Cardiac atrium fibroblast (primary cell): ENCODE data around the gene WDTC1.

DNA sequence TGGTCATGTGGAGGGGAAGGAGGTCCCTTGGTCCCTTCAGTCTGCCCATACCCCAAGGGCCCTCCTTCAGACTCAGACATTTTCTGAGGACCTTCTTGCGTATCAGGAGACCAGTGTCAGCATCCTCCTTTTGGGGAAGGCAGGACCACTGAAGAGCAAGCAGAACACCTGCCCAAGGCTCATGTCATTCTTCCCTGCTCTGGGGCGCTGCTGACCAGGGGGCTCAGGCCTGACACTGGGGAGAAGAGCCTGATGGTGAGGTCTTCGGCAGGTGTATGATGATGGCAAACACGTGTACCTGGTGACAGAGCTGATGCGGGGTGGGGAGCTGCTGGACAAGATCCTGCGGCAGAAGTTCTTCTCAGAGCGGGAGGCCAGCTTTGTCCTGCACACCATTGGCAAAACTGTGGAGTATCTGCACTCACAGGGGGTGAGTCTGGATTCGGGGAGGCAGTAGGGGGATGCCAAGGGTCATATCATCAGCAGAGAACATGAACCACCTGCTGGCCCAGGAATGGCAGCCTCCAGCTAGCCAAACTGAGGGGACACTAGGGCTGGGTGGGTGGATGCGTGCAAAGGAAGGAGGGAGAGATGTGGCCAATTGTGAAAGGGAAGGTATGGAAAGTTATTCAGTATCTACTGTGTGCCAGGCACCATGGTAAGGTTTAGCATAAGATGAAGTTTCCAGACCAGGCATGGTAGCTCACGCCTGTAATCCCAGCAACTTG lies 31.8 kb downstream of the RPS6KA1 start:
- RAMPAGE, long total RNA: no peak

DNA sequence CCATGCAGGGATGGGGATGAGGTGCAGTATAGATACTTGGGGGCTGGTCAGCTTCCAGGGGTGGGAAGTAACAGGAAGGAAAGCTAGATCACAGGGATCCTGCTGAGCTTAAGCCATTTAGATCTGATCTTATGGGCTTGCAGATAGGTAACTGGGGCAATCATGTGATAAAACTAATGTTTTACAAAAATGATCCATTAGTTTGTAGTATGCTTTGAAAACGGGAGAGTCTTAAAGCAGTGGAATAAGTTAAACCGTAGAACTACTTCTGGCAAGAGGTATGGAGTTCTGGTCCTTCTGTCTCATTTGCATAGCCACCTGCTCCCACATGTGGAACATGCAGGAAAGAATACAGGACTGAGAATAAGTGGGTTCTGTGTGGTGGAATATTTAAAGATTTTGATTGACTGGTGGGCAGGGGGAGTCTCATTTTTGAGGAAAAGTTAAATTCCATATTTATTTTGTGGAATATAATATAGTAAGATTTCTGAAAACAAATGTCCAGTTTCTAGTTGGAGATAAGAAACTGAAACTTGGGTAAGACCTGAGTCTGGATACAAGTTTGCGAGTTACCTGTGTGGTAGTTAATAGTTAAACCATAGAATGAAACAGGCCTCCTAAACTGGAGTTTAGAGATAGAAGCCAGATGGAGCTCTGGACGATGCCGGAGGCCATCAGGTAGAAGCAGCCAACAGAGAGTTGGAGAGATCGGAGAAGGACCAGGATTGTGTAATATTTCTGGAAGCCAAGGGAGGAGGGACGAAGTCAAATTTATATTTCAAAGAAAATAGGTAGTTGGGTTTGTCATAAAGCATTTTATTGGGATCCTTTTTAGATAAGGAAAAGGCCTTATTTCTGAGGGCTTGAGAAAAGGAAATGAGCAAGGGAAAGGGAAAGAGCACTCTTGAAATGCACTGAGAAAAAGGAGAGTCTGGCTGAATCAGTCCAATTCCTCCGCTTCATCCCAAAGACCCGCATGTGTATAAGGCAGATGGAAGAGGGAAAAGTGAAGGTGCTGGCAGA lies 45.0 kb downstream of the ARID1A start:
- RAMPAGE, long total RNA: no peak

- RAMPAGE, long total RNA: no peak
These were observed 35.4 kb upstream of the PIGV start for GRCh38 chr1:26752164-26752951.

DNA sequence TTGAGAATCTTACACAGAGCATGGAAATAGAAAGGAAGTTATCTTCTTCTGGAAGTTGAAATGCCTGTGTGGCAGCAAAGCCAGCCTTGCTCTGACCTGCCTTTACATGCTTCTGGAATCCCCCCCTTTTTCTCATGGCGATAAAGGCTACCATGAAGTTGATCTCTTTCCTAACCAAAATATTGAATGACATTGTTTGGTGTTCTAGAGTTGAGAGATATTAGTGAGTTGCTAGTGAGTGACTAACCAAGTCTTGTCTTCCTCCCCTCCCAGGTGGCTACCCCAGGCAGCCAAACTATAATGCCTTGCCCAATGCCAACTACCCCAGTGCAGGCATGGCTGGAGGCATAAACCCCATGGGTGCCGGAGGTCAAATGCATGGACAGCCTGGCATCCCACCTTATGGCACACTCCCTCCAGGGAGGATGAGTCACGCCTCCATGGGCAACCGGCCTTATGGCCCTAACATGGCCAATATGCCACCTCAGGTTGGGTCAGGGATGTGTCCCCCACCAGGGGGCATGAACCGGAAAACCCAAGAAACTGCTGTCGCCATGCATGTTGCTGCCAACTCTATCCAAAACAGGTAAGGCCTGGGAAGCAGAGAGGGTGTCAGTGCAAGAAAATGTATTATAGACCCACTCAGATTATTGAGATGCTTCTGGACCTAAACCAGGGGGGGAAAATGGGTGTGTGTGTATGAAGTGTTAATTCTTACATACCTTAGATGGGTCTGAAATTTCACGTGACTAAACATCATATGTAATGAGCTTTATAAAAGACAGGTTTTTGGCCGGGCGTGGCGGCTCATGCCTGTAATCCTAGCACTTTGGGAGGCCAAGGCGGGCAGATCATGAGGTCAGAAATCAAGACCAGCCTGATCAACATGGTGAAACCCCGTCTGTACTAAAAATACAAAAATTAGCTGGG lies 24.8 kb upstream of the PIGV start:
- RAMPAGE, long total RNA: no peak

GRCh38 chr1:26827682-26828293 lies 1.3 kb downstream of the ZDHHC18 start:
- RAMPAGE, long total RNA: no peak

GRCh38 chr1:26850143-26850837 lies 12.7 kb upstream of the SFN start:
- RAMPAGE, long total RNA: no peak

DNA sequence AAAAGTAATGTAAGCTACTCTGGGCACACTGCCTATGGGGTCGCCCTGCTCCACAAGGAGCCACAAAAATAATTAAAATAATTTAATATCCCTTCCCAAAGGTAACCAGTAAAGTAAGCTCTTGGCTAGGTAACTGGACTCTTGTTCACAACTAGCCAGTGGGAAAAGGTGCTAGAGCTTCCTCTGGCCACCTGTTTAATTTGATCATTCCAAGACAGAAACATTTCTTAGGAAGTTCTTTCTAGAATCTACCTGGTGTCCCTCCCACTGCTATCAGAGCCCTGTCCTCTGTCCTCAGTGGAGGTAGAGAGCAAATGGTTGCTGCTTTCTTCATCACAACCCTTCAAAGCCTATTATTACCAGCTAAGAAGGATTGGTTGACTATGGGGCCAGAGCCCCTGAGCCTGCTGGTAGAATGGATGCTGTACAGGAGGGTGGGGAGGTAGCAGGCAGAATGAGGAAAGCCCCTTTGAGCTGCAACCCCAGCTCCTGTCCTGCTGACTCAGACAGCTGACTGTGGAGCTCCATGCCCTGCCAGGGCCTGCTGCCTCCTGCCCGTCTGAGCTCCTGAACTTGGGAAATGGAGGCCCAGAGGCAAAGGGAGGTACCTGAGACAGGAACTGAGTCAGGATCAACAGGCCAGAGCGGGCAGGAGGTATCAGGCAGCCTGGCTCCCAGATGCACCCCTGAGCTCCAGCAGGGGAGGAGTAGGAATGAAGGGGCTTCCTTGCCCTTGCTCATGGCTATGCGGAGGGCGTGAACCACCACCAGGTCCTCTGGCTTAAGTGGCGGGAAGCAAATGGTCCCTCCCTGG lies 4.2 kb upstream of the SFN start:
- RAMPAGE, long total RNA: no peak

GRCh38 chr1:26861623-26862130 lies 1.3 kb upstream of the SFN start:
- RAMPAGE, long total RNA: no peak

GRCh38 chr1:26894128-26894614 lies 4.1 kb upstream of the GPN2 start:
- RAMPAGE, long total RNA: no peak

DNA sequence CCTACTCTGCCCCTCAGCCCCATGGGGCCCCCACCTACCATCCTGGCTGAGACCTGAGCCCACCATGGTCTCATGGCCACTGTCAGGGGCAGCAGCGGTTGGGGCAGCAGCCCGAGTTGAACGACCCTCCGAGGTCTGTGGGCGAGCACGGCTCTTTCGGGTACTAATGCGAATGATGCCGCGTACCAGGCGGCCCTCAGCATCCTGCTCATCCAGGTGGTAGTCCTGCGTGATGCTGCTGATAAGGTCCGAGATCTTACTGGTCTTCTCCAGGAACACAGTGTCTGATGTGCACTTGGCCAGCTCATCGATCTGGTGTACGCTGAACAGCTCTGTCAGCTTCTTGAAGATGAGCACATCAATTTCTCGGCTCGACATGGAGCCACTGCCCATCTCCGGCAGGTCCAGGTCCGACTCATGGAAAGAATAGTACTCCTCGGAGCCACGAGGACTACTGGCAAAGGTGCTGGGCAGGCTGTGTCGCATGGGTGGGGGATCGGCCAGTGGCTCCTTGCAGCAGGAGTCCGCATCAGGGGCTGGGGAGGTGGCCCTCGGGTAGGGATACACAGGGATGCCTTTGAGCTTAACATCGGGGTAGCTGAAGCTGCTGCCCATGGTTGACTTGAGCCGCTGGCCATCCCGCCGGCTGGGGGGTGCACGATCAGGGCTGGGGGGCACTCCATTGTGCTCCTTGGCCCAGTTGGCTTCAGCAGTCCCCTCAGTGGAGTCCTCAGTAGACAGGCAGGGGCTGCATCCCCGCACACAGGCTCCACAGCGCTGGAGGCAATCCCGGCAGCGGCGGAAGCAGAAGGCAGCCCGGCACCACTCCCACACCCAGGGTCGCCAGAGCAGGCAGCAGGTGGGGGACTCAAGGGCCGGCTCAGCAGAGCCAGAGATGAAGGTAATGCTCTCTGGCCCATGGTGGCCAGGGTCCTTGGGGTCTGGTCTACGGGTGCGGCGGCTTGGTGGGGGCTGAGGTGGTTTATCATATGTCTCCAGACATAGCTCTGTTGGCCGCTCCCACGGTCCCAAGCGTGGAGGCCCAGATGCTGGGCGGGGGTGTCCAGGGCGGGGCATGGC lies 8.6 kb downstream of the KDF1 start:
- RAMPAGE, long total RNA: no peak

DNA sequence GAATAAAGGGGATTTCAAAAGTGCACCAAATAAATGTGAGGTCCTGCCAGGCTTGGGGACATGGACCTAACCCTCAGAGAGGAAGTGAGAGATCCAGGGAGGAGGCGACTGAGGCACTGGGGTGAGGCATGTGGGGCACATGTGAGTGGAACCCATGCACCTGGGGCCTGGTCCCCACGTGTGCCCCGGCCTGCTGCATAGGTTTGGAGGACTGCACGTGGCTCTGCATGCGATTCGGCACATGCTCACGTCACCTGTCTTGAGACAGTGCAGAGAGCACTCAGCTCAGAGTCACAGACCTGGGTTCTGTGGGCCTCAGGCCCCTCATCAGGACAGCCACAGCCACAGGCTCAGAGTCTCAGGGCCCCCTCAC lies 48.4 kb downstream of the SLC9A1 start:
- RAMPAGE, long total RNA: no peak

DNA sequence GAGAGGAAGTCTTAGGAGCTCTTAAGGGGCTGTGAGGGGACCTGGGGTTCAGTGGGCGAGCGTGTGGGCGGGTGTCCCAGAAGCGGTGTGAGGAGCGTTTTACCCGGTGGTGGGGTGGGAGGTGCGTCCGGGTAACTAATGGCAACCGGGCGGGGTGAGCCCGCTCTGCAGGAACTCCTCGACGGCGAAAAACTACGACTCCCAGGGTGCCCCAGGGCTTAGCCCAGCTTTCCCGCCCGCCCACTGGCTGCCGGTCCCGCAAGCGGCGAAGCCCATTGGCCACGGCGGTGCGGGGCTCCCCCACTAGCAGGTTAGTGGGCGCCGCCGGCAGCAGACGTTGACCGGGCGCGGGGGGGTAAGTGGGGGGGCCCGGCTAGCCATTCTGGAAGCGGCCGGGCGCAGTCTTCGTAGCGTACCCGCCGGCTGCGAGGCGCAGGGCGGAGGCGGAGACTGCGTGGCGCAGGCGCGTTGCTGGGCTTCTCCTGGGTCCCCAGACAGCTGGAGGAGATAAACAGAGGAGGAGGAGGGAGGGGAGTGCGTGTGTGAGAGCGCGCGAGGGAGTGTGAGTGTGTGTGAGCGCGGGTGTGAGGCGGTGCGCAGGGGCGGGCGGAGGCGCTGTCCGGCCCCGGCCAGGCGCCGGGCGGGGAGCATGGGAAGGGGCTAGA lies at the start of gene WDTC1:
Gene WDTC1, plus strand, starts transcription at position 474 of the 665 bp plus-strand sequence.
- RAMPAGE, long total RNA: no peak

DNA sequence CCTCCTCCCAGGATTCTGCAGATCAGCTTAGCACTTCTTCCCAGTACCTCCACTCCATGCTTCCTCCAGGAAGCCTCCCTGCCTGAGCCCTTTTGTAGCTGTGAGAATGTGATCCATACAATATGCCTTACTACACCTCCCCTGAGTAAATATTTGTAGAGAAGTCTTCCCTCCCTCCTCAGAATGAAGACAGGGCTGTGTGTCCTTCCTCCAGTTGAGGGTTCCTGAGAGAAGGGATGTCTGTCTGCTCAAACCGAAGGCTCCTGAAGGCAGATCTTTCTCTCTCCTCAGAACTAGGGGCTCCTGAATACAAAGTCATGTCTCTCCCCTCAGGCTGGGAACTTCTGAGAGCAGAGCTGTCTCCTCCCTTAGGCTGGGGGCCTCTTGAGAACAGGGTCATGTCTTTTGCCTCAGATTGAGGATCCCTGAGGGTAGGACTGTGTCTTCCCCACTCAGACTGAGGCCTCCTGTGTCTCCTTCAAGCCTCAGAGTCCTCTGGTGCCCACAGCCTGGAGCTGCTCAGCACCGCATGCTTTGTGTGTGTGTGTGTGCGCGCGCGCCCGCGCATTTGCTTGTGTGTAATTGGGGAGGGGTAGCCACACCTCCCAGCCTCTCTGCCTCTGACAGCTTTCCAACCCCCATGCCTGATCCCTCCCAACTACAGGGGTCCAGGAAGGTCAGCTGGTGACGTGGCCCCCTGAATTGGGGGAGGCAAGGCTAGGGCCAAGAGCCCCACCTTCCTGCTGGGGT lies 6.6 kb downstream of the GPR3 start:
- RAMPAGE, long total RNA: no peak

DNA sequence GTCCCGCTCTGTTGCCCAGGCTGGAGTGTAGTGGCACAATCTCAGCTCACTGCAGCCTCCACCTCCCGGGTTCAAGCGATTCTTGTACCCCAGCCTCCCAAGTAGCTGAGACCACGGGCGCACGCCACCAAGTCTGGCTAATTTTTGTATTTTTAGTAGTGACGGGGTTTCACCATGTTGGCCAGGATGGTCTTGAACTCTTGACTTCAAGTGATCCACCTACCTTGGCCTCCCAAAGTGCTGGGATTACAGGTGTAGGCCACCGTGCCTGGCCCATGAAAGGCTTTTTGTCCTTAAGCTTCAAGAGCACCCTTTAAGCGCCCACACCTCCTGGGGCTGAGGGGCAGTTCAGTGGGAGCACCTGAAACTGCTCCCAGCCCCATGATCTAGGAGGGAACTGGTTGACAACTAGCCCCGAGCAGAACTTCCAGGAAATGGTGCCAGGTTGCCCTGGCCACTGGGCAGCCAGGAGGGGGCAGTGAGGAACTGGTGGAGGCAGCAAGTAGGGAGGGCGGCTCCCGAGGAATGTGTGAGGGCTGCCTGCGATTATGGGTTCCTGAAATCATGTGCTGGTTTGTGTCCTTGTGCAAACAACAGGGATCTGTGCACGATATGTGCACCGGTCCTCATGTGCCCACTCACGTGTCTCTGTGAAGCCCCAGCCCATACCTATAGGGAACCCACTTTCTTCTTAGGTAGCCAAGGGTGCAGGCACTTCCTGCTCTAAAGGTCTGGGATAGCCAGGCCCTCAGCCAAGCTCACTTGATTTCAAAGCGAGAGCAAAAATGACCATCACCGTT lies 9.8 kb downstream of the GPR3 start:
- RAMPAGE, long total RNA: no peak

- RAMPAGE, long total RNA: no peak
These were observed 38.4 kb downstream of the GPR3 start for GRCh38 chr1:27430632-27431347.

DNA sequence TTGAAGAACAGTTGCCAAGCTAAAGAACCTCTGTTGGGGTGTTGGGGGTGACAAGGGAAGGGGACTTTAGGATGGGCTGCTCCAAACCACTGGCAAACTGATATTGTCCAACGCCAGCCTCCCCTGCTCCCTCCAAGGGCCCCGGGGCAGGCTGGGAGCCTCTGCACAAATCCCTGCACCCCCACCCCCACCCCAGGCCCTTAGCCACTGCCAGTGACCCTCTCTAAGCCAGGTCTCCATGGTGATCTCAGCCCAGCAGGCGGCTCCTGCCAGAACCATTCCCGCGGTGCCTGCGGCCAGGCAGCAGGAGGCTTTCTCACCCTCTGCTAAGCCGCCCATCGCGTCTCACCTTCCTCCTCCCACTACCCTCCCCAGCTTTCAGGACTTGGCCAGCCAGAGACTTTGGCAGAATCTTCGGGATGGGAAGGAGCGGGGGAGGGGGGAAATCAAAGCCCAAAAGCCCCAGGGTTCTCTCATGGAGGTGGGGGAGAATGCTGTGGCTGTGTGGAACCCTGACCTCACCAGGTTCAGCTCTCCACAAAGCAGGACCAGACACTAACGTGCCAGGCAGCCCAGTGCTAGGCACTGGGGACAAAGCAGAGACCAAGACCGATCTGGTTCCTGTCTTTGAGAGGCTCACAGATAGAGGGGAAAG lies 46.8 kb upstream of the WASF2 start:
- RAMPAGE, long total RNA: no peak

- RAMPAGE, long total RNA: no peak
These were observed 35.5 kb downstream of the AHDC1 start for GRCh38 chr1:27568318-27569013.

- RAMPAGE, long total RNA: no peak
These were observed 5.5 kb upstream of the AHDC1 start for GRCh38 chr1:27609162-27610118.

GRCh38 chr1:27660353-27660781 lies 11.6 kb downstream of the IFI6 start:
- RAMPAGE, long total RNA: no peak

DNA sequence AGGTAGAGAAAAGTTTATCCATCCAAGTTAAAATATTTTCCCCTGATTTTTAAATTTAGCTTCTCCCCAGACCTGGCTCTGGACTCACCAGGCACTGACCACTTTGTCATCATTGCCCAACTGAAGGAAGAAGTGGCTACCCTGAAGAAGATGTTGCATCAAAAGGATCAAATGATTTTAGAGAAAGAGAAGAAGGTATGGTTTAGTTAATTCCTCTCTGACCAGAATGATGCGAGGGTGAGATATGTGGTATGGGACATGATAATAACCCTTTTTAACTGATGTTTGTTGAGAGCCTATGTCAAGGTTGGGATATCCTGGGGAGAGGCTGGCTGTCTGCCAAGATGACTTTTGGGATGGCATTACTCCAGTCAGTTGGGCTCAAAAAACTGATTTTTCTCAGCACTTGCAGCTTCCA lies 17.9 kb upstream of the STX12 start:
- RAMPAGE, long total RNA: no peak